Myometrial cell (primary cell): ENCODE results near the genes SH3BGR and BACE2.

DNA sequence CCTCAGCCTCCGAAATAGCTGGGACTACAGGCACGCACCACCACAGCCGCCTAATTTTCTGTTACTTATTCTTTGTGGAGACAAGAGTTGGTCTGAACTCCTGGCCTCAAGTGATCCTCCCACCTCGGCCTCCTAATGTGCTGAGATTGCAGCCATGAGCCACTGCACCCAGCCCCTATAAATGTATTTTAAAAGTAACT lies 2.3 kb downstream of the BRWD1 start:
- RAMPAGE, long total RNA, result no peak

DNA sequence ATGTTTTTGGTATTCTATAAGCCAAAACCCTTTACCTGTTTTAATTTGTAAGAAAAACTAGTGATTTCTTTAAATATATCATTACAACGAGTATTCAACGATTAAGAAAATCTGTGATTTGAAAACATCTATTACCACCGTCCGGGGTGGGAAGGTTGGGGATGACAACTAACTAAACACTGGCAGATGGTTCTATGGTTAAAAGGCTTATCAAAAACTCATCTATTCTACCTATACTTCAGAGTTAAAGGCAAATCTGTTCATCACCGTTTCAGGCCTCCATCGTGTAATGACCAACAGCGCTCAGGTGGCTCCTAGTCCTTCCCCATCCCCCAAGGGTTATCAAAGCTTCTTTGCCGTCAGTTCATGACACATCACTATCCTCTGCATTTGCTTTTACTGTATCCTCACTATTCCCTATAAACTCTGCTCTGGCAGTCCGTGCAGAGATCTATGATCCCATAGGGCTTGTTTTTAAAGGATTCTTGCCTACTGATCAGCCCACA lies 8.3 kb downstream of the HMGN1 start:
- RAMPAGE, long total RNA, result no peak

DNA sequence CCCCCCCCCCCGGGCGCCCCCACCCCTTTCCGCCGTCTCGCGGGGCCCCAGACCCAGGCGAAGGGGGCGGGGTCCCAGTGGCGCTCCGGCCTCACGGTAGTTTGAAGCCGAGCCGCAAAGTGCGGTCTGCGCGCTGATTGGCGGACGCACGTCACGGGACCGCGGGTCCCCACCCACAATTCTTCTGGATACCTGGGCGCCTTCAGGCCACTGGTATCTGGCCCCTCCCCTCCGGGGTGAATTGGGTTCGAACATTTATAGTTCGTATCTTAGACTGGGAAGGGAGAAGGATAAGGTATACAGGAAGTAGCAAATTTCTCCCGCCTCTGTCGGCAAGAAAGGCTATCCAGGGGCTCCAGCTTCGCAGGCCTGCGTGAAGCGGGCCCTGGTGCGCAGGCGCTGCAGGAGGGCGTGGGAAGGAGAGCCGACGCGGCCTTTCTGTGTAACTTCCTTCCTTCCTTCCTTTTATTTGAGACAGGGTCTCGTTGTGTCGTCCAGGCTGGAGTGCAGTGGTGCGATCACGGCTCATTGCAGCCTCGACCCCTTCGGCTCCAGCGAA lies 459 bp upstream of the HMGN1 start:
- RAMPAGE, long total RNA, result no peak

- RAMPAGE, long total RNA, result no peak
Observed at GRCh38 chr21:39451262-39452442, at the start of gene SH3BGR. Gene SH3BGR (plus strand): TSS chr21:39451970.

- RAMPAGE, long total RNA, result no peak
Observed at GRCh38 chr21:39452443-39452897, 700 bp downstream of the SH3BGR start.

DNA sequence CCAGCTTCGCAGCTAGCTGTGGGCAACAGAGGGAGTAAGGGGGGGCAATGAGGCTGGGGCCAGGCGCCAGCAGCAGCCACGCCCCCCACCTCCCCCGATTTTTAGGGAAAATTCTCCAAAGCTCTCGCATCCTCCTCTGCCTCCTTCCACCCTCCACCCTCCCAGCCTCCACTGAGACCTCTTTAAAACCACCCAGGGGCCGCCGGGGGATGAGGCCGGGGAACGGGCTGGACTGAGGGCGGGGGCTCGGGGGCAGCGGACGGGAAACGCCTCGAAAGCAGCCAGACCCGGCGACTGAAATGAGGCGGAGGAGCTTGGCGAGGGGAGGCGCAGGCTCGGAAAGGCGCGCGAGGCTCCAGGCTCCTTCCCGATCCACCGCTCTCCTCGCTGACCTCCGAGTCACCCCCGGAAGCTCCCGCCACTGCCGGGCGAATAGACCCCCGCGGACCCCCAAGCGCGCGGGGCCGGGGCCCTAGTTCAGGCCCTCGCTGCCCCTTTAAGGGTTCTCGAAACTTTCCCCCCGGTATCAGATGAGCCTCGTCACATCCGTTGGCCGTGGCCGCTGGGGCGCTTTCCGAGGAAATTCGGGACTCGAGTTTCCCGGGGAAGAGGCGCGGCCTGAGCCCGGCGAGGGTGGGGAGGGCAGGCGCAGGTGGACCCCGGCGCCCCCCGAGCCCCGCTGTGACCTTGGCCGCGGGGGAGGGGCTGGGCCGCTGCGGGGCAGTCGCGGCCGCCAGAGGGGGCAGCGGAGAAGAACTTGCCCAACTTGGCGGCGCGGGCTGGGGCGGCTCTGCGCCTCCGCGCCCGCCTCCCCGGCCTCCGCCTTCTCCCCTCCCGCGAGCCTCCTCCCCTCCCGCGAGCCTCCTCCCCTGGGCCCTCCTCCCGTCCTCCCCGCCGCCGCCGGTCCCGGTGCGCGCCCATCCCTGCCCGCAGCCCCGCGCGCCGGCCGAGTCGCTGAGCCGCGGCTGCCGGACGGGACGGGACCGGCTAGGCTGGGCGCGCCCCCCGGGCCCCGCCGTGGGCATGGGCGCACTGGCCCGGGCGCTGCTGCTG lies at the start of gene BACE2:
Gene BACE2 (plus strand): TSS at position 920 of the 1,053 bp plus-strand sequence.
- RAMPAGE, long total RNA, result no peak

- RAMPAGE, long total RNA, result no peak
Observed at GRCh38 chr21:41217494-41218201, 49.7 kb downstream of the BACE2 start.

- RAMPAGE, long total RNA, result no peak
Observed at GRCh38 chr21:41371260-41371661, 9.4 kb downstream of the MX2 start.

- RAMPAGE, long total RNA, result no peak
Observed at GRCh38 chr21:41458389-41458843, 32.4 kb downstream of the MX1 start.

- RAMPAGE, long total RNA, result no peak
Observed at GRCh38 chr21:41465708-41466247, 39.7 kb downstream of the MX1 start.

DNA sequence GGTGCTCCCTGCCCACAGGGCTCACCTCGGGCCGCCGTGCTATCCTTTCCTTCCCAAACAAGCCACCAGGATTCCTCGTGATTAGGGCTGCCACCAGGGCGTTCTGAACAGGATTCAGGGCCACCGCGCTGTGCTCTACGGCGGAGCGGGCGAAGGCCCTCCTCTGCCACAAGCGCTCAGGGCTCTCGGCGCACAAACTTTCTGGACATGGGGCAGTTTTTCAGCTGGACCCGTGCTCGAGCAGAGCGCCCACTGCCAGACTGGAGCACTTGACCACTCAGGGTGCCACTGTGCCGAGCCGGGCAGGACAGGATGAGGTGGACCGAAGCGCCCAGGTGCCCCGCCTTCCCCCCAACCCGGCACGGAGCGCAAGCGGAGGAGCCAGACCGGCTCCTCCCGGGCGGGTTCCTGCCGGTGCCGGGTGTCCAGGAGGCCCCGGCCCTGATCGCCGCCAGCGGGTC lies 970 bp downstream of the TMPRSS2 start:
- RAMPAGE, long total RNA, result no peak

- RAMPAGE, long total RNA, result no peak
Observed at GRCh38 chr21:41641647-41642403, 125.0 kb downstream of the RIPK4 start.

DNA sequence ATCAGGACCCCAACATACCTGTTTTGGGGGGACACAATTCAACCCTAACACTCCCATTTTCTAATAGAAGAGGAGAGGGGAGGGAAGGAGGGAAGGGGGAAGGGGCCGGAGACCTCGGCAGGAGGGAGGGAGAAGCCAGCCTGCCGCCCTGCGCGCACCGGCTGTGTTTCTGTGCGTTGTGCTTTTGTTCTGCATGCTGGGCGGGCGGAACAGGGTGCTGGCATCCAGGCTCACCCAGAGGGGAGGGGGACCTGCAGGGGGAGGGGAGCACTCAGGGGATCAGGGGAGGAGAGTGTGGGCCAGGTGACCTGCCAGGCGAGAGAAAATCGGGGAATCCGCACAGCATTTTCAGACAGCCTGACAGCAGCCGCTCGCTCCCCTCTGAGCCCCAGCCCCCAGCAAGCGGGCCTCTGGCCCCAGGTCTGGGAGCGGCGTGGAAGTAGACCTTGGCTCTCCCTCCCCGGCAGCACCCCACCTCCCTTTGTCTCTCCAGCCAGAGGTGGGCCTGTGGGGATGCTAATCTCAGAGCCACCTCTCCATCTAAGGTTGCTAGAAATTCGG lies 54.6 kb downstream of the RIPK4 start:
- RAMPAGE, long total RNA, result no peak

- RAMPAGE, long total RNA, result no peak
Observed at GRCh38 chr21:41761689-41762251, 5.1 kb downstream of the RIPK4 start.

GRCh38 chr21:41764529-41765196 lies 2.2 kb downstream of the RIPK4 start:
- RAMPAGE, long total RNA, result no peak

- RAMPAGE, long total RNA, result no peak
Observed at GRCh38 chr21:41765852-41766846, 703 bp downstream of the RIPK4 start.

DNA sequence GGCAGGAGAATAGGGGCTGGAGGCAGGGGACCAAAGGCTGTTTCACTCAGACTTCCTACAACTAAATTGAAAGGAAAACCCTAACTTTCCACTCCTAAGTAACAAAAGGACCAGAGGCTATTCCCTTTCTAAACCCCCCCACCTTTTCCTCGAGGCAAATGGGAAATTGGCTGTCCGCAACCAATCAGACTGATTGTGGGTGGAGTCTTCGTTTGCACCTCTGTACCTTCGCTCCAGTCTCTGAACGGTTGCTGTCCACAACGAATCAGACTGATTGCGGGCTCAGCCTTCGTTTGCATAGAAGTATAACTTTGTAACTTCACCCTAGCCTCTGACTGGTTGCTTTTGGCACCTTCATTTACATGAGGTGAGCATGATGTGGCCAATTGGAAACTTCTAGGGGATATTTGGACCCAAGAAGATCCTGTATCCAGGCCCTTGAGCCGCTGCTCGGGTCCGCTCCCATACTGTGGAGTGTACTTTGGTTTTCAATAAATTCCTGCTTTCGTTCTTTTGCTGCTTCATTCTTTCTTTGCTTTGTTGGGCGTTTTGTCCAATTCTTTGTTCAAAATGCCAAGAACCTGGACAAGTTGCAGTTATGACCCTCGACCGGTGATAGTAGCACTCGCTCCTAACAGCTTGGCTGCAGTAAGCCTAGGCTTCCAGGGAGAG lies 12.5 kb upstream of the RIPK4 start:
- RAMPAGE, long total RNA, result no peak

DNA sequence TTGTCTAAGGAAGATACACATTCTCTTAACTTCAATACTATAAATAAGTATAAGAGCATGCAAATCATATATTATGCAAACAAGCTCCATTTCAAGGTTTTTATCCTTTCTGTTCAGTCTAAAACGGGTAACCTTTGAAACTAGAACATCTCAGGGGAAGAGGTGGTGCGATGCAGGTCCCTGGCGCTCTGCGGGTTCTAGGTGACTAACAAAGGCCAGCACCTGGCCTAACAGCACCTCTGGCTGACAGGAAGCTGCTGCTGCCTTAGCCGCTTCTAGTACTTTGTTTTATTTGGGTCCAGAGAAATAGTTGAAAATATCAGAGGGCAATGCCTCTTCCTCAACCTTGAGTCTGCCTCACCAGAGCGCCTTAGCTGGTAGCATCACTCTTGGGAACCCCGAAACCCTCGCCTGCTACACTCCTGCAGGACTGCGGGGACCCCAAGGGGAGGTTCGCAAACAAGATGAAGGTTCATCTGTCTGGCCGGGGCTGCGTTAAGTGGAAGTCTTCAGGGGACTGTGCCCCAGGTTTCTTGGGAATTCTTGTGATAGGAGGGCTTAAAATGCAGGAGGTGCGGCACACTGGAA lies 45.5 kb downstream of the PRDM15 start:
- RAMPAGE, long total RNA, result no peak

GRCh38 chr21:41950797-41951752 lies 2.7 kb downstream of the C2CD2 start:
- RAMPAGE, long total RNA, result no peak

- RAMPAGE, long total RNA, result no peak
Observed at GRCh38 chr21:42000173-42000892, 9.8 kb downstream of the ZBTB21 start.